Foreskin fibroblast (primary cell): Measurements from ENCODE around the genes CHD9NB and CHD9.

GRCh38 chr16:51137056-51137616, 13.9 kb downstream of the SALL1 start:
- RRBS: no CpG with 5 or more reads among the region's 23 CpGs

GRCh38 chr16:51153536-51154098, 2.5 kb upstream of the SALL1 start:
- RRBS: 17% methylated on average over 14 of the region's 33 CpGs

- RRBS: no CpG with 5 or more reads among the region's 3 CpGs
Measured at GRCh38 chr16:52494215-52494581, 52.7 kb downstream of the TOX3 start.

DNA sequence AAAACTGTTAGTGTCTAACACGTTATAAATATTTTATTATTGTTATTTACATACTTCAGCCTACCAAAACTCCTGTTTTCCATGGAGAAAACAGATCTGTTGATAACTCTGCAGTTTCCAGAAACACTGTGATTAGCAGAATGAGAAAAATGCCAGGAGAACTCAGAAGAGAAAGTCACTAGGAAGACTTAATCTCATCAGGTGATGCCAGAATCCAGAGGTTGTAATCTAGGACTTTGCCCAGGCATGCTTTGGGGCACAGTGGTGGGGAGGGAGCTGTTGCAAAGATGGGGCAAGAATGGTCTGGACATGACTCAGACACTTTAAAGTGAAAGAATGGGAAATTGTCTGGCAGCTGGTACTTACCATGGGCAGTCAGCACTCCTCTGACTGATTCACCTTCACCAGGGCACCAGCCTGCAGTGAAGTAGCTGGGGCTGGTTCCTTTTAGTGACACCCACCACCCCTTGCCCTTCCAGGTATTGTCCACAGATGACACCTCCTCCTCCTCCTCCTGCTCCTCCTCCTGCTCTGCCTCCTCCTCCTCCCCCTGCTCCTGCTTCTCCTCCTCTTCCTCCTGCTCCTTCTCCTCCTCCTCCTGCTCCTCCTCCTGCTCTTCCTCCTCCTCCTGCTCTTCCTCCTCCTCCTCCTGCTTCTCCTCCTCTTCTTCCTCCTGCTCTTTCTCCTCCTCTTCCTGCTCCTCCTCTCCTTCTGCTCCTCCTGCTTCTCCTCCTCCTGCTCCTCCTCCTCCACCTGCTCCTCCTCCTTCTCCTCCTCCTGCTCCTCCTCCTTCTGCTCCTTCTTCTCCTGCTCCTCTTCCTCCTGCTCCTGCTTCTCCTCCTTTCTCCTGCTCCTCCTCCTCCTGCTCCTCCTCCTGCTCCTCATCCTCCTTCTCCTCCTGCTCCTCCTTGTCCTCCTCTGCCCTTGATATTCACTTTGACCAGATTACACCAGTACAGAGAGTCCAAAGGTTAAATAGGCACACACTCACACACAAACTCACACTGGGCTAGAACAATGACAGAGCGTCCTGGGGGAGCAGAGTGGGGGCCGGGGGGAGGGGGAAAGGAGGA, at the start of gene CHD9NB:
TSS of gene CHD9NB (minus strand) at position 503 of the 1,073 bp plus-strand sequence.
- RRBS: no CpG with 5 or more reads among the region's 3 CpGs

GRCh38 chr16:53054169-53054657, 578 bp upstream of the CHD9 start:
- RRBS: no CpG with 5 or more reads among the region's 9 CpGs

DNA sequence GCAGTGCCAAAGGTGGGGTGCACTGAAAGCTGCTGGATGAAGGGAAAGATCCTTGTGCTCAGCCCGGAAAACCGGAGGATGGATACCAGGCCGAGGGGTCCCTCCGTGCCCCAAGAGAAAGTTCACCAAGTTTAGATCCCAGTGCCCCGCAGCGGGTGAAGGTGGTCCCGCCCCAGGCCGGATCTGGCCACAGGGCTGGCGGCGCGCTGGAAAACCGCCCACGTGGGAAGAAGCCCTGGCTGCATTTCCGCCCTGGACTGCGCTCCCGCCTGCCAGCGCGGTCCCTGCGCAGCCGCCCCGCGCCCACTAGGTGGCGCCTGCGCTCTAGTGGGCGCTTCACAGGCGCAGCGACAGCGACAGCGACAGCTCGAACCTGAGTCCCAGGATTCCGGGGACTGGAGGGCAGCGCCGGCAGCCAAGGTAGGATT, at the start of gene CHD9:
TSS of gene CHD9 (plus strand) at position 334 of the 428 bp plus-strand sequence.
- RRBS: 1% methylated on average over 7 of the region's 33 CpGs

DNA sequence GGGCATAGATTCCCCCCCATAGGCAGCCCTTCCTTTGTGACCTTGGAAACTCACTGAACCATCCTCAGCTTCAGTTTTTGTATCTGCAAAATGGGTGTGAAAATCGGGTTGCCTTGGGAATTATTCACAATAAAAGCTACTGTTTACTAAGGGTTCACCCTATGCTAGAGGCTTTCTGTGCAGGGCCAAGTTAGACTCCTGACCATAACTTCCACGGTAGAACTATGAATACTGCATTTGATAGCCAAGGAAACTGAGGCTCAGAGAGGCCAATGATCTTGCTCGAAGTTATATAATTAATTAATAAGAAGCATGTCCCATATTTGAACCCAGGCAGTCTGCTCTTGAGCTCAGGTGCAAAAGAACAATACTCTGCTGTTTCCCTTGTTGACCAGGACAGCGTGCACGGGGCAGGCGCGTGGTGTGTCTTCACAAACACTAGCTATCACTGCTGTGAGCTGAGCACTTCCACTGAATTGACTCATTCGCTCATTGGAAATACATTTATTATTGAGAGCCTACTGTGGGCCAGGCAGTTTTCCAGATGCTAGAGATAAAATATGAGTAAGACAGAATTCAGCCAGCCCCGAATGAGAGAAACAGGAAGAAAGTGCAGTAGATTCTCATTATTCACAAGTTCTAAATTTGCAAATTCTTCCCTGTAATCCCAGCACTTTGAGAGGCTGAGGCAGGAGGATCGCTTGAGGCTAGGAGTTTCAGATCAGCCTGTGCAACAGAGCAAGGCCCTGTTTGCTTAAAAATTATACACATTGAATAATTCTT, 1.6 kb downstream of the CHD9 start:
- RRBS: no CpG with 5 or more reads among the region's 10 CpGs

- RRBS: 2% methylated on average over 5 of the region's 23 CpGs
Measured at GRCh38 chr16:53099507-53100221, 44.9 kb downstream of the CHD9 start.

GRCh38 chr16:53129838-53130835, 75.3 kb downstream of the CHD9 start:
- RRBS: 2% methylated on average over 27 of the region's 106 CpGs

- RRBS: 2% methylated on average over 13 of the region's 20 CpGs
Measured at GRCh38 chr16:53131803-53132353, 77.1 kb downstream of the CHD9 start.

GRCh38 chr16:53219594-53220185, 164.9 kb downstream of the CHD9 start:
- RRBS: no CpG with 5 or more reads among the region's 2 CpGs

DNA sequence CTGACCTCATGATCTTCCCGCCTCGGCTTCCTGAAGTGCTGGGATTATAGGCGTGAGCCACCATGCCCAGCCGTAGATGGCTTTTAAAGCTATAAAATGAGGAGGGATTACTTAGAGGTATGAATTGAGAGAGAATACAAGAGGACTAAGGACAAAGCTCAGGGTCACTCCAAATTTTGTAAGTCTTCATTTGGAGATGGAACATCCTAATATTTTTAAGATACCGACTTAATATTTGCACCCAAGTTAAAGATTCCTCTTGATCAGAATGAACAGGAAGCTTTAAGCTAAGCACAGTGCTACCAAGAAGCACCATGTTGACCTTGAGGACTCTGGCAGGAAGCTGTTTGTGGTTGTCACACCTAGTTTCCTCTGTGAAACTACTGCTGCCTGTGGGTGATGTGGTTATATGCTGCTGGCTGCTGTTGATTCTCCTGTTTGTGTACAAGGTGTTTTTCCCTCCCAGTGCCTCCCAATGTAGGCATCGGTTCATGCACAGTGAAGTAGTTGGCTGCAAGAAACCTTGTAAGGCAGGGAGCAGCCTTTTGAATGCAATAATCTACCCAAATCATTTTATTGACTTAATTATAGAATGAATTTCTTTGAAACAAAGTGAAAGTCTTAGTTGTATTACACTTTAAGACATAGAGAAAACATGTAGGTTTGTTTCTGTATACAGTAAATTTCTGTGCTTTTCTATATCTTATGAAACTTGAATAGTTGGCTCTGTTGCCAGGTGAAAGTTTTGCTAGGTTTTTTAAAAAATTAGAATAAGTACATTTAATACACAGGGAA, 23.4 kb downstream of the RBL2 start:
- RRBS: no CpG with 5 or more reads among the region's 6 CpGs

GRCh38 chr16:53480373-53480768, 22.6 kb downstream of the AKTIP start:
- RRBS: no CpG with 5 or more reads among the region's 1 CpG

DNA sequence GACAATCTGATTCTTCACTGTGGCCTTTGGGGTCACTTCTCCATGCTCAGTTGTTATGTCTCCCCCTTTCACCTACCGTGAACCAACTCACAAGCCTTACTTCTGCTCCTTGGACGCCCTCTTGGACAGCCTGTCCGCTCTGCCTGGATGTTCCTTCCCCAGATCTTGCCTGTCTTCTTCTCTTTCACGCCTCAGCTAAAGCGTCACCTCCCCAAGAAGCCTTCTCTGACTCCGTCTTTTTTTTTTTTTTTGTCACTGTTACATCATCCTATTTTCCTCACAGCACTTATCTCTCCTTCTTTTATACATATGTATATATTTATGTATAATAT, 16.3 kb upstream of the AKTIP start:
- RRBS: no CpG with 5 or more reads among the region's 6 CpGs

DNA sequence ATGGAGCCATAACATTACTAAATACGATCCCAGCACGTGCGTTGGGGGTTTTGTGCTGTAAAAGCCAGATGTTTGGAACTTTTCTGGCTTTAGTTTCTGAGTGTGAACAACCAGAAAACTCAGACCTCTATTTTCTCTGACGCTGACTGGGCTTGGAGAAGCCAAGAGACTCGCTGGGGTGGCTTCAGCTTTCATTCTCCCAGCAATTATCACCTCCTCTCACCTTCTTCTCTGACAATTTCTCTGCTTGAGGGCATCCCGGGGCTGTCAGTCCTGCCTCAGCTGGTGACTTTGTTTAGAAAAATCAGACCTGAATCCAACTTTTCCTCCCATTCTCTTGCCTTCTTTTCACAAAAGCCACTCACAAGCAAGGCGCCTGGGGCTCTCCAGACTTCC, 47.1 kb upstream of the AKTIP start:
- RRBS: no CpG with 5 or more reads among the region's 7 CpGs

GRCh38 chr16:53983405-53983740, 279.4 kb downstream of the FTO start:
- RRBS: 100% methylated on average over 2 of the region's 3 CpGs

GRCh38 chr16:54063209-54064046, 223.2 kb downstream of the IRX3 start:
- RRBS: no CpG with 5 or more reads among the region's 14 CpGs

DNA sequence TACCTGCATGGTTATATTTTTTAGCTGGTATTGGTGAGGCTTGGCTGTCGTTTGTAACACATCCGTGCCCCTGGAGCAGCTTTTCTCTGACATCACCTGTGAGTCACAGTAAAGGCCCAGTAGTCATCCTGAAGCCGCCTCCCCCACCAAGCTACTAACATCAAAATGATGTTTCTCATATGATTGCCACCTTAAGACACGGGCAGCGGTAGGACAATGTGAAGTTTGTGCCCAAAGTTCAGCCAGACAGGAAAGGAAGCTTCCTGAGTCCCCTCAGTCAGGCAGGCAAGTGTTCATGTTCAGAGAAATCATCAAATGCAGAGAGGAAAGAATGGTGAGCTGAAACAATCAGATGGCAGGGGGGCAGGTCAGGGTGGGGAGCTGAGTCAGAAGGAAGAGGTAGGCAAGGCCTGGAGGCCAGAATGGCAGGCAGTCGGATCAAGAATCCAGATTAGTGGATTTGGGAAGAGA, 209.2 kb downstream of the IRX3 start:
- RRBS: no CpG with 5 or more reads among the region's 6 CpGs

DNA sequence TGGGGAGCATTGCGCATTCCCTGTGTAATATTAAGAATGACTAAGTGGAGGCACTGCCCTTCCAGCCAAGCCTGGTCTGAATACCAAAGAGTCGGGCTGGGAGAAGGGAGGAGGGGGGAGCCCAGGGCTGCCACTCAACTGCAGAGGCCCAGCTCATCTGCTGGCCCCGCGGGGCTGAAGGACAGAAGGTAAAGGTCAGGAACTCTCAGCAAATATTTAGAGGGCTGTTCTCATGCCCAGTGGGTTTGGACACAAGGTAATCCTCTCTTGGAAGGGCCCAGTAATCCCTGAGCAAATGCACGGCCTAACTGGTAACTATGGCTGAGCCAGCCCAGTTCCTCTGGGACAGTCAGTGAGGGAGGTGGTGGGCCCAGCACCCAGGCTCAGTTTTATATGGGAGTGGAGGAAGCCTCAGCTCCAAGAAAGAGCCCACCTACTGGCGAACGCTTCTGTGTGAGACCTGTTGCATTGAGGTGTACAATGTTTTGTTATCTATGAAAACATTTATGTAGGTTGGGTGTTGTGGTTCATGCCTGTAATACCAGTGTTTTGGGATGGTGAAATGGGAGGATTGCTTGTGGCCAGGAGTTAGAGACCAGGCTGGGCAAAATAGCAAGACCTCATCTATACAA, 121.1 kb downstream of the IRX3 start:
- RRBS: no CpG with 5 or more reads among the region's 7 CpGs